Astrocyte (in vitro differentiated cells and primary cell): Measurements from ENCODE around the gene PDK4.

GRCh38 chr7:93145210-93146527 is 2.5 kb downstream of the SAMD9L start:
- PRO-cap: no peak
- RRBS, 2 experiments: no CpG with 5 or more reads among the region's 5 CpGs

- PRO-cap: no peak
- RRBS, 2 experiments: no CpG with 5 or more reads among the region's 7 CpGs
Measured at GRCh38 chr7:93232731-93233105, 552 bp downstream of the VPS50 start.

DNA sequence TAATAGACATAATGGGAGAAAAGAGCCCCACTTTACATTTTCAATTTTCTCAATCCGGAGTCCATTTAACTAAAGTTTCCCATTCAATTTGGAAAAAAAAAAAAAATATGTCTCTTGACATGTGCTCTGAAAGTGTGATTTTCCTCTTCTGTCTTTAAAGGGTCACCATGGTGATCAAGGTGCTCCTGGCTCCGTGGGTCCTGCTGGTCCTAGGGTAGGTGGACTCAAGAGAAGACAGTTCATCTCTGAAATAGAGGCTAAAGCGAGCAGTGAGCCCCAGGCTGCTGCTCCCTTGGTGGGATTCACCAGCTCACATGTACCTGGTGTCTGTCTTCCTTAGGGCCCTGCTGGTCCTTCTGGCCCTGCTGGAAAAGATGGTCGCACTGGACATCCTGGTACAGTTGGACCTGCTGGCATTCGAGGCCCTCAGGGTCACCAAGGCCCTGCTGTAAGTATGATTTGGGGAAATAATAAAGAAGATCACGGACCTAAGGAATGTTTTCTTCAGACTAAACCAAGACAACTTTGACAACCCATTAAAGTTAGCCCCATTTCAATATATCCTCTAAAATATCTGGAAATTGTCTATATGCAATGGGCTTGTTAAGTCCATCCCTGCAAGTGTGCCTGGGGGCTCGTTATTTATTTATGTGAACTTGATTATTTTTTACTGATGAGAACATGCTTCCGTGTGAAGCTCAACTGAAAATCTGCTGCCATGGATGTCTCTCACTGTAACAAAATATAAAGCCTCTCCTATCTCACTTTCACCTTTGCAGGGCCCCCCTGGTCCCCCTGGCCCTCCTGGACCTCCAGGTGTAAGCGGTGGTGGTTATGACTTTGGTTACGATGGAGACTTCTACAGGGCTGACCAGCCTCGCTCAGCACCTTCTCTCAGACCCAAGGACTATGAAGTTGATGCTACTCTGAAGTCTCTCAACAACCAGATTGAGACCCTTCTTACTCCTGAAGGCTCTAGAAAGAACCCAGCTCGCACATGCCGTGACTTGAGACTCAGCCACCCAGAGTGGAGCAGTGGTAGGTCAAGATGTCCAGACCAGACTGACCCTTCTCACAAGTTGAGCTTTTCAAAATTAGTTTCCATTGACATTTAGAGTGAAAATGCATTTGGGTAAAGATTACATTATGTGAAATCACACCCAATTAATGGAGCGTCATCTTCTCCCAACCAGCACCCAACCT is 32.6 kb downstream of the COL1A2 start:
- PRO-cap: unidirectional peak, plus-strand start at position 608 of the sequence; unidirectional peak, plus-strand start at position 871 of the sequence
- RRBS, 2 experiments: no CpG with 5 or more reads among the region's 14 CpGs

- PRO-cap: no peak
- RRBS, 2 experiments: 2 to 3% methylated on average over 5 of the region's 12 CpGs
Measured at GRCh38 chr7:94510595-94511197, 1.1 kb downstream of the CASD1 start.

- PRO-cap: no peak
- RRBS, 2 experiments: no CpG with 5 or more reads among the region's 1 CpG
Measured at GRCh38 chr7:95401456-95402035, 5.4 kb upstream of the PON3 start.

GRCh38 chr7:95546391-95547200 is 49.7 kb downstream of the PDK4 start:
- PRO-cap: no peak
- RRBS, 2 experiments: no CpG with 5 or more reads among the region's 7 CpGs

DNA sequence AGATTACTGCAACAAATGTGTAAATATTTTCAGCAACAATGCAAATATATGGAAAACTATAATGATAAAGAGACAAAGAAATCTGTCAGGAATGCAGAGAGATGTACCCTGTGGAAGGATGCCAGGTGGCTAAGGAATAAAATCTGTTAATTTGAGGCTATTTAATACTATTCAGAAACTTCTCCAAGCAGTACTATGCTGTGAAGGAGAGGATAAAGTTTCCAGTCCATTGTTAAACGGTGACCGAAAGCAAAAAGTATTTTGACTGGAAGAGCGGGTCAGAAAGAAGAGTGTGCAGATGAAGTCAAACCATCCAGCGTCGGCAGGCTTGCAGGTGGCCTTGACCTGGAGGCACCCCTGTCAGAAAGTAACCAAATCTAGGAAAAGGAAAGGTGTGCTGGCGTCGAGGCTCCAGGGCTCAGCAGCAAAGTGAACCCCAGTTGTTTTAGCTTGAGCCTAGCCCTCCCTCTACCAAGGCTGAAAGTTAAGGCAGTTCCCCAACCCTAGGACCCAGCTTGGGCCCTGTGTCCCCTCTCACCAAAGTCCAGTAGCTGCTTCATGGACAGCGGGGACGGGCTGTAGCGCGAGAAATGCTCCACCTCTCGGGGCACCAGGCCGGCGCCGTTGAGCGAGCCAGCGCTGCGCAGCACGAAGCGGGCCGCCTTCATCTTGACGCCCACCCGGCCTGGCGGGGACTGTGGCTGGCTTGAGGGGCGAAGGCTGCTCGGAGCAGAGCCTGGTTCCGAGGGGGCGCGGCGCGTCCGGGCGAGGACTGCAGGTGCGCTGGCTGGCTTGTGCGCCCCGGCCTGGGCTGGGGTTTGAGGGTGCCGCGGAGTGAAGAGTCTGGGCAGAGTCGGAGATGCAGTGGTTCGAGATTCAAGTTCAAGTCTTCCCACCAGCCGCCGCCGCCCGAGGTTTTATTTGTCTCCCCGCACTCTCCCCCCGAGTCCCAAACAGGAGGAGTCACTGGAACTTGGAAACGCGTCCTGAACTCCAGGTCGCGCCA is at the start of gene PDK4:
Gene PDK4, minus strand, starts transcription at position 891 of the 1,006 bp plus-strand sequence.
- PRO-cap: bidirectional peak, plus-strand start outside the sequence, minus-strand start at position 892 of the sequence
- RRBS, 2 experiments: 2% methylated on average over 23 of the region's 50 CpGs

GRCh38 chr7:95598940-95599228 is 2.6 kb upstream of the PDK4 start:
- PRO-cap: no peak

GRCh38 chr7:95683917-95684537 is 87.7 kb upstream of the PDK4 start:
- PRO-cap: no peak
- RRBS, 2 experiments: no CpG with 5 or more reads among the region's 2 CpGs

GRCh38 chr7:95917094-95917471 is 144.7 kb downstream of the DYNC1I1 start:
- PRO-cap: no peak
- RRBS, 2 experiments: no CpG with 5 or more reads among the region's 12 CpGs

DNA sequence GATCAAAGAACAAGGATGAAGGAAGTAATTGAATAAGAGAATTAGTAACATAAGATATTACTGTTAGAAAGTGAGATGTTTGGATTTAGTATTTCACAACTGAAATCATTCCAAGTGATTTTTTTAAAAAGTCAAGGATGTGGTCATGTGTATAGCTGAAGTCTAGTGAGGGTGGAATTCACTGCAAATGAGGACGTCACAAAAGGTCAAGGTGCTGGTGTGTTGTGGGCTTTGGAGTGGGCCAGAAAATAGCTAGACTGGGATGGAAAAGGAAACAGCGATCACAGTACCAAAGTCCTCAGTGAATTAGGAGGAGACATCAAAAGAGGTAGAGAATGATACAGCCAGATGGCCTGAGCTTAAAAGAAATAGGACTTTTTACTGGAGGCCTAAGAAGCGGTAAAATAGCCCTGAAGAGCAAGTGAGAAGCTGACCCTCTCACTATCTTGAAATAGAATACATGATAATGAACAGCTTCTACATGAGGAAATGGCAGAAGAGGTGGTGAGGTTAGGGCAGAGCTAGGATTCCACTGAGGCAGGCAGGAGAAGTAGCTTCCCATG is 272.9 kb downstream of the DYNC1I1 start:
- PRO-cap: no peak
- RRBS, 2 experiments: no CpG with 5 or more reads among the region's 3 CpGs

DNA sequence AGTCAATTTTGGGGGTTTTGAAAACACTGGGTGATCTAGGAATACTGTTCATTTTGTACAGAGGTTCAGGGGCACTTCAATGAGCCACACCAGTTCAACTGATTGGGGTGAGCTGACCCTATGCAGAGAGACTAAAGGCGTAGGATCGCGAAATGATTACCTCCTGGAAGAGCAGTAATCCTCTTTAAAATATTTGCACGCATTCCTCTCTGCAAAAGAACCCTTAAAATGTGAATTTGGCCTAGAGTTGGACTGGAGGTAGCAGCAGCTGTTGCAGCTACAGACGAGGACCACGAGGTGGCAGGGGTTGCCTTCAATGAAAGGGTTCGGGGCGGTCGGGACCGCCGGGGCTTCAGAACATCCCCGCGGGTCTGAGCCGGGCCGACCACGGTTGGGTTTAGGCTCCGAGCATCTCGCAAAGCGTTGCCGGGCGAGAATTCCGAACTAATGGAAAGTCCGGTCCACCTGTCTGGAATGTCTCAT is 246.5 kb downstream of the SLC25A13 start:
- PRO-cap: no peak
- RRBS, 2 experiments: 1 to 3% methylated on average over 8 of the region's 23 CpGs

DNA sequence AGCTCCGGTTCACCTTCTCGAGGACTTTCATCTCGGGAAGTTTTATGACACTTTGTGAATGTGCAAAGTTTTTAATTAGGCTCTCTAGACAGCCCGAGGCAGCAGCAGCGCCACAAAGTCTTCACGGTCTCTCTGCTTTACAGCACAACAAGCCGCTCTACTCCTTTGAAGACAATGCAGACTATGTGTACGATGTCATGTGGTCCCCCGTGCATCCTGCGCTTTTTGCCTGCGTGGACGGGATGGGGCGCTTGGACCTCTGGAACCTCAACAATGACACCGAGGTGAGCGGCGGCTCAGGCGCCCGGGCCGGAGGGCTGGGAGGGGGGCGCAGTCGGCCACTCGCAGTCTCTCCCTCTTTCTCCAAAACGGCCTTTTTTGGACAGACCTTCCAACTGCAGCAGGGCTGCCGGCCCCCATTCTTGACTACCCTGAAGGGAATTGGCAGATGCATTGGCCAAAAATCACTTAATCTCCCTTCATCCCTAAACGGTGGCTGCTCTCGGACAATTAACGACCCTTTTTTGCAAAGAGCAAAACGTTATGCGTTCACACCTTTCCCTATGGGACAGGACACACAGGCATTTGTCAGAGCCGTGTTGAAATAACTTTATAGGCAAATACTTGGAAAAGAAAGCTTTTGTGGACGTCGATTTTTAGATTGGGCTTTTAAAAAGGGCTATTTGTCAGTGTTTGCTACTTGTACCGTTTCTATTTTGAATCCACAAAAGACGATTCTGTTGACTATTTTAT is 245.8 kb downstream of the SLC25A13 start:
- PRO-cap: no peak
- RRBS, 2 experiments: 0% methylated on average over 4 of the region's 34 CpGs; no CpG with 5 or more reads in 1 of the 2 experiments

DNA sequence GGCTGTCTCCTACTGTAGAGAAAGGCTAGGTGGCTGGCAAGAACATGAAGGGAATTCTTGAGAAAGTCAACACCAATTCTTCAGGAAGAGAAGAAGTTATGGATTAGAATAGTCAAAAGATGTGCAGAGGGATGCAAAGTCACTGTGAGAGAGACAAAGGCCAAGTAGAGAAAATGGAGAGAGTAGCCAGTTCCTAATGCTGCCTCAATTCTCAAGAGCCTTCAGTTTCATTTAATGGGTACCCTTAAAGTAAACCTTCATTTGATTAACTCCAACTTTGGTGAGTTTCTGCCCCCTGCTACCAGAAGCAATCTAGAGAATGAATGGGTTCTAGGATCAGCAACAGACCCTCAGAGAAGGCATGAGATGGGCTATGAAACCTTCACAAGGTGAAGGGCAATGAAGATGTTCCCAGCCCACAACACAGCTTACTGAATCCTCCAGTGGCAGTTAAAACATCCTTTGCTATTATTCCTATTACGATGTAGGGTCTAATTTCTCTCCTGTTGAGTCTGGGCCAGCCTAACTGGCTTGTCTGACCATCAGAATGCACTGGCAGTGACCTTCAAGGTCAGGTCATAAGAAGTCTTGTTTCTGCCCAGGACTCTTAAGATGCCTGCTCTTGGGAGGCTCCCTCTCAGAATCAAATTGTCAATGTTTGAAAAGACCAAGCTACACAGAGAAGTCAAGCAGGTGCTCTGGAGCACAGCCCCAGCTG is 159.1 kb downstream of the SLC25A13 start:
- PRO-cap: no peak
- RRBS, 2 experiments: no CpG with 5 or more reads among the region's 1 CpG

GRCh38 chr7:96377326-96377650 is 55.4 kb upstream of the SLC25A13 start:
- PRO-cap: no peak
- RRBS, 2 experiments: no CpG with 5 or more reads among the region's 1 CpG

GRCh38 chr7:96534095-96534798 is 175.4 kb downstream of the SEM1 start:
- PRO-cap: no peak
- RRBS, 2 experiments: no CpG with 5 or more reads among the region's 5 CpGs

DNA sequence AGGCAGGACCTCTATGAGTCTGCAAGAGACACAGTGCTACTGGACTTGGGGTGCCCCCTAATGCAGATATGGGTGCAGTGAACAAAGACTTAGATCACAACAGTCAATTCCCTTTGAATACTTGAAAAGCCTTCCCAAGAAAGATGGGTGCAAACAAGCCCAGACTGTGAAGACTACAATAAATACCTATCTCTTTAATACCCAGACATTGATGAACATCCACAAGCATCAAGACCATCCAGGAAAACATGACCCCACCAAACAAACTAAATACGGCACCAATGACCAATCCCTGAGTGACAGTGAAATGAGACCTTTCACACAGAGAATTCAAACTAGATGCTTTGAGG is 129.0 kb upstream of the DLX6 start:
- PRO-cap: no peak
- RRBS, 2 experiments: no CpG with 5 or more reads among the region's 1 CpG

DNA sequence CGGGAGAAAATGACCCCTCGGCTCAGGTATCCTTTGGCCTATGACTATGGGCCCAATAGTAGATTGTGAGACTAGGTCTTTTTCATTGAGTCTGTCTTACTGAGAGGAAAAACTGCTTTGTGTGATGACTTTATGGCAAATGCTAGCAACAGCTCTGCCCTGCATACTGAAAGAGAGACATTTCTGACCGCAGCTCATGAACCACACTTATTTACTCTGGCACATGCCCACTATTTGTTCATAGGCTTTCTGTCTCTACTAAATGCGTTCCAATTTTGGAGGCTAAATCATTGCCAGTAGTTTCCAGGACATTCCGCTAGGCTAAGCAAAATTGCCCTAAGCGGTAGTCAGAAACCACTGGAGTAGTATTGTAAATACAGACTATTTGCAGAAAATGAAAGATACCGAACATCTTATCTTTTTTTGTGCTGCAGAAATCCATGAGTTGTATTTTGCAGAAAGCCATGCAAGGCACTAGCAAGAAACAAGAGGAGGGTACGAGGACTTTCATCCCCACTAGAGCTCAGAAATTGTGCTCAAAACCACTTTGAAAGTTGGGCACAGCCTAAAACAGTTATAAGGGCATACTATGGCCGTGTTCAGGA is 55.5 kb upstream of the DLX6 start:
- PRO-cap: no peak
- RRBS, 2 experiments: no CpG with 5 or more reads among the region's 9 CpGs

- PRO-cap: no peak
- RRBS, 2 experiments: 5 to 6% methylated on average over 3 of the region's 14 CpGs
Measured at GRCh38 chr7:97017453-97017895, 7.2 kb downstream of the DLX5 start.

- PRO-cap: no peak
Measured at GRCh38 chr7:97232672-97233002, 115.1 kb downstream of the SDHAF3 start.